Measurements from ENCODE around the gene RFLNA.

GRCh38 chr12:123764777-123765049 is 2.6 kb downstream of the DNAH10 start:
- RRBS, result no CpG with 5 or more reads among the region's 6 CpGs
CAGE:
- cytosol, long polyA plus RNA, result no peak
- long polyA plus RNA, result no peak
- nucleus, long polyA plus RNA, result no peak

DNA sequence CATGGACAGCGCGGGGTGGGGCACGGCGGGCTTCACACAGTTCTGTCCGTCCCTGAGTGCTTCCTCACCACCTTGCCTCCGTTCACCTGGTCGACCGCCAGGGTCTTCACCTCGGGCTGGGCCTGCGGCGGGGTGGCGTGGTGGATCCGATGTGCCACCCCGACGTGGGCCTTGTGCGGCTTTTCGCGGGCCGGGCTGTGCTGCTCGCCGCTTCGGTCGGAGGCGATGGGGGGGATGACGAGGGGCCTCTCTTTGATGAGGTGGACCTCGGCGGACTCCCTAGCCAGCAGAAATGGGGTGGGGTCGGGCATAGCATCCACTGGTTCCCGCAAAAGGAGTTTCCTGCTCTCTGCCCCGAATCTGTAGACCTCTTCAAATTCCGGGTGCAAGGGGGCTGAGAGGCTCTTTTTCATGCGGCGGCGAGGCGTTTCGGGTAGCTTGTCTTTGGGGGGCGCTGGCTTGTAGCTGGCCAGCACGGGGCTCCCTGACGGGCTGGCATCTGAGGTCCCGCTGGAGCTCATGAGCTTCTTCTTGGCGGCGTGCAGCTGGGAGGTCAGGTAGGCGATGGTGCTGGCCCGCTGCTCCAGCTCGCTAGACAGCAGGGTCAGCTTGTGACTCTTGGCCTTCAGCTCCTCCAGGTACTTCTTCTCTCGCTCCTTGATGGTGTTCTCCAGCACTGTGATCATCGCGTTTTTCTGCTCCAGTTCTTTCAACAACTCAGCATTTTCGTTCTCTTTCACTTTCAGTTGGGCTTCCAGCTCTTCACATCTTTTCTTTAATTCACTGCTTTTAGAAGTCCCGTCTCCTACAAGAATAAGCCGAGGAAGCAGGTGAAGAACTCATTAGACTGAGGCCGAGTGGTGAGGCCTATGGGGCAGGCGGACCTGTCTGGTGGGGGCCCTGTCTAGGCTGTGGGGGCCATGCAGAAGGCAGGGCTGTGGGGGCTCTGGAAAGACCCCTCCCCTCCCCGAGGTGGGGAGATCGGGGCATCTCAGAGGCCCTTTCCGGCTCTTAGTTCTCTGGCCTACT is 35.3 kb downstream of the CCDC92 start:
- RRBS, result no CpG with 5 or more reads among the region's 56 CpGs
CAGE:
- cytosol, long polyA plus RNA, result no peak
- long polyA plus RNA, result no peak
- nucleus, long polyA plus RNA, result no peak

DNA sequence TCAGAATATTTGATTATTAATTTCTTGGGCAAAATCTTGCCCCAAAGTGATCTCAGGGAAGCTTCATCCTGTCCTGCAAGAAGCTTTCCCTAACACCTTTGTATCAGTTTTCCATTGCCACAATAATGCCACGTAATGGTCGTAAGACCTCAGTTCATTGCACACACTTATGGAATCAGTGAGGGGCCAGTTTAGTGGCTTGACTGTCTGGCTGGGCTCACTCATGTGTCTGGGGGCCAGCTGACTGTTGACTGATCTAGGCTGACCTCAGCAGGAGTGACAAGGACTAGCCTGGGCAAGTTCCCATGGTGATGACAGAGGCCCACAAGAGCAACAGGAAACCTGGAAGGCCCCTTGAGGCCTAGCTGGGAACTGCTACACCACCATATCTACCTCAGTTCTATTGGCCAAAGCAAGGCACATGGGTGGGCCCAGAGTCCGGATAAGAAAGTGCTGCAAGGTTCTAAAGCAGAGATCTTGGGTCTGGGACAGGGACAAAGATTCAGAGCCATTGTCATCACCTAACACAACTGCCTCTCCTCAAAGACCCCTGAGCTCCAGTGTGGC is 21.3 kb upstream of the RFLNA start:
- RRBS, result no CpG with 5 or more reads among the region's 3 CpGs
CAGE:
- cytosol, long polyA plus RNA, result no peak
- long polyA plus RNA, result no peak
- nucleus, long polyA plus RNA, result no peak

GRCh38 chr12:124294793-124296042 is at the start of gene RFLNA:
RFLNA (plus strand) TSS chr12:124295093.
- RRBS, result 2% methylated on average over 59 of the region's 120 CpGs
CAGE:
- cytosol, long polyA plus RNA, result no peak
- long polyA plus RNA, result no peak
- nucleus, long polyA plus RNA, result no peak

- RRBS, result no CpG with 5 or more reads among the region's 6 CpGs
CAGE:
- cytosol, long polyA plus RNA, result no peak
- long polyA plus RNA, result no peak
- nucleus, long polyA plus RNA, result no peak
These were observed 127.0 kb downstream of the RFLNA start for GRCh38 chr12:124421970-124422185.

DNA sequence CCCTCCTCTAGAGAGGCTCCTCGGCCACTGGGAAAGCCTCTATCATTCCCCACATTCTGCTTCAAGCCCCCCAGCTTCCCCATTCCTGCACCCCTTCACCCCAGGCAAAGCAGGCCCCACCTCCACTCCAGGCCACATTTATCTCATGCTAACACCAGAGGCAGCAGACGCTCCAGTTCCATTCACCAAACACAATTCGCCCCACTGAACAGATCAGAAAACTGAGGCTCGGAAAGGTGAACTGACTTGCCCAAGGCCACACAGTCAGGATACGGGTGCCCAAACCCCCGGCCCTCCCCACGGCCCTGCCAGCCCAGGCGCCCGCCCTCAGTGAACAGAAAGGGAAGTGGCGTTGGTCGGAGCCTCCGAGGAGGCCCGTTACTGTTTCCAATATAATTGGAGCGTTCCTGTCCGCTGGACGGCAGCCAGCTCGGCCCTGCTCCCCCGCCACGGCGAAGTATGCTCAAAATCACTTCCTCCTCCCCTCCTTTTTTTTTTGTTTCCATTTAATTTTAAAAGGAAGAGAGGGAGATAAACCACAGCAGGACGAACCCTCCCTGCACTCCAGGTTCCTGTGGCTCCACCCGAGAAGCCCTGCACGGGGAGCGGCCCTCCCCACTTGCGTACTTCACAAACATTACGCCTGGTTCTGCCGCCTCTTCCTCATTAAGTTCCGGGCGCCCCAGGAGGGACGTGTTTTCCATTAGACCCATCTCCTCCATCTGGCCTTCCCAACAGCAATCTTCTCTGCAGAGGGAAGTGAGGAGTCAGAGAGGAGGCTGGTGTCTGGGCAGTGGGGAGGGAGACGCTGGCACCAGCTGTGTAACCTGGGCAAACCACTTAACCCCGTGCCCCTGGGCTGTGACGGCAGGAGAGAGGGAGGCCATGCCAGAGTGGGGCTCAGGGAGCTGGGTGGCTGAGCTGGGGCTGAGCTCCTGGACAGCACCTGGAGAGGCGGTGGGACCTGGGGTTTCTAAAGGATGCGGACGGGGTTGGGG is 61.1 kb downstream of the NCOR2 start:
- RRBS, result no CpG with 5 or more reads among the region's 36 CpGs
CAGE:
- cytosol, long polyA plus RNA, result no peak
- long polyA plus RNA, result no peak
- nucleus, long polyA plus RNA, result no peak

GRCh38 chr12:124509594-124510254 is 57.7 kb downstream of the NCOR2 start:
- RRBS, result no CpG with 5 or more reads among the region's 15 CpGs
CAGE:
- cytosol, long polyA plus RNA, result no peak
- long polyA plus RNA, result no peak
- nucleus, long polyA plus RNA, result no peak

GRCh38 chr12:124545588-124546230 is 21.7 kb downstream of the NCOR2 start:
- RRBS, result 68% methylated on average over 2 of the region's 18 CpGs
CAGE:
- cytosol, long polyA plus RNA, result no peak
- long polyA plus RNA, result no peak
- nucleus, long polyA plus RNA, result no peak

DNA sequence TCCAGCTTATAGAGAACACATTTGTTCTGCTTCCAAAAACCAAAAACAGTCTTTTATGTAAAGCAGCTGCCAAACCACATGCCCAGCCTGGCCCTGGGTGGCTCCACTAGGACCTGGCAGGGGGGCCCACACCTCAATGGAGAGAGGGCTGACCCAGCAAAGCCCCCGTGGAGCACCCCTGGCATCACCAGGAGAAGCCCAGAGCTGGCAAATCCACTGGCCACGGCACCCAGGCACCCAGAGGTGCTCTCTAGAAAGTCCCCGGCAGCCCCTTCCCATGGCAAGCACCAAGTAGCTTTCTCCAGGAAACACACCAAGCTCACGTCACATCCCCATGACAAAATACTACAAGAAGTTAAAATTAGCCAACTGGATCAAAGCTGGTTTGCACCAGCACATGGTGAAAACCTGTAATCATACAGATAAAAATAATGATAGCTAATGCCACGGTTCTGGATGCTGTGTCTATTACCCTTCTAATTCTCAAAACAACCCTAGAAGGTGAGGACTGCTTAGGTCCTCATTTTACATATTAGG is 16.7 kb downstream of the NCOR2 start:
- RRBS, result no CpG with 5 or more reads among the region's 5 CpGs
CAGE:
- cytosol, long polyA plus RNA, result no peak
- long polyA plus RNA, result no peak
- nucleus, long polyA plus RNA, result no peak

- RRBS, result 23% methylated on average over 2 of the region's 14 CpGs
CAGE:
- cytosol, long polyA plus RNA, result no peak
- long polyA plus RNA, result no peak
- nucleus, long polyA plus RNA, result no peak
These were observed 3.0 kb downstream of the NCOR2 start for GRCh38 chr12:124564386-124564885.

DNA sequence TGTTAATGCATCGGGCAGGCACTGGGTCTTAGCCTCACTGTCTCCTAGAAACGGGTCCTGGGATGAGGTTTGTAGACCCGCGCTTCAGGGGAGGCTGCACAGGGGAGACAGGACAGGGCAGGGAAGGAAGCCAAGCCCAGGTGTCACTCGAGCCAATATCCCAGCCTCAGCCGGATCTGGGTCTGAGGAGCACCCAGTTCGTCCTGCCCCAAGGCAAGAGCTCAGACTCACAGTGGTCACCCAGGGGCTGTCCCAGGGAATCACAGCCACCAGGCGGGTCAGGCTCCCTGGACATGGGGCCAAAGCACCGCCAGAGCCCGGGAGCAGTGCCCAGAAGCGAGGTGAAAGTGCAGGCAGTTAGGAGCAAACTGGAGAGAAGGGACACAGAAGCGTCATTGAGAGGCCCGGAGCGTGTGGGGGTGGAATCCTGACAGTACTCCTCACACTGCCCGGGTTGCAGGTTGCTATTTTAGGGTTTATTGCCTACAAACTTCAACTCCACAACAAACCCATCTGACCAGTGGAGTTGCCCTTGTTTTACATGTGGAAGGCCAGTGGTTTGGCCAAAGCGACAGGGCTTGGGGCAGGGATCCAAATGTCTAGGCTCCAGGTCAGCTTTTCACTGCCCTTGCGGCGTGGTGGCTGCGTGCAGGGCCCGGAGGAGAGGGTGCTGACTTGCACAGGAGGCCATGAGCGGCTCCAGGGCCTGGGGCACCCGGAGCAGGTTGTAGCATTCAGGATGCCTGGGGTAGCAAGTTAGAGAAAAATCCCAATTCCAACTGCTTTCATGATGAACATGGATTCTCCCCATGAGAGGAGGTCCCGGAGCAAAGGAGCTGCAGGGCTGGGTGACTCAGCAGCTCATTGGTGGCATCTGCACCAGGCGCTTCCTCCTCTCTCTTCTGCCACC is 112.2 kb upstream of the NCOR2 start:
- RRBS, result 88% methylated on average over 7 of the region's 24 CpGs
CAGE:
- cytosol, long polyA plus RNA, result no peak
- long polyA plus RNA, result no peak
- nucleus, long polyA plus RNA, result no peak

- RRBS, result no CpG with 5 or more reads among the region's 19 CpGs
CAGE:
- cytosol, long polyA plus RNA, result no peak
- long polyA plus RNA, result no peak
- nucleus, long polyA plus RNA, result no peak
These were observed 113.9 kb upstream of the NCOR2 start for GRCh38 chr12:124681114-124681825.

GRCh38 chr12:124736985-124737424 is 126.7 kb downstream of the SCARB1 start:
- RRBS, result no CpG with 5 or more reads among the region's 8 CpGs
CAGE:
- cytosol, long polyA plus RNA, result no peak
- long polyA plus RNA, result no peak
- nucleus, long polyA plus RNA, result no peak

- RRBS, result no CpG with 5 or more reads among the region's 14 CpGs
CAGE:
- cytosol, long polyA plus RNA, result no peak
- long polyA plus RNA, result no peak
- nucleus, long polyA plus RNA, result no peak
These were observed 121.7 kb downstream of the SCARB1 start for GRCh38 chr12:124741851-124742497.

GRCh38 chr12:124742498-124743122 is 121.1 kb downstream of the SCARB1 start:
- RRBS, result 93% methylated on average over 4 of the region's 22 CpGs
CAGE:
- cytosol, long polyA plus RNA, result no peak
- long polyA plus RNA, result no peak
- nucleus, long polyA plus RNA, result no peak

- RRBS, result 81% methylated on average over 2 of the region's 26 CpGs
CAGE:
- cytosol, long polyA plus RNA, result no peak
- long polyA plus RNA, result no peak
- nucleus, long polyA plus RNA, result no peak
These were observed 5.4 kb upstream of the SCARB1 start for GRCh38 chr12:124868746-124869810.

DNA sequence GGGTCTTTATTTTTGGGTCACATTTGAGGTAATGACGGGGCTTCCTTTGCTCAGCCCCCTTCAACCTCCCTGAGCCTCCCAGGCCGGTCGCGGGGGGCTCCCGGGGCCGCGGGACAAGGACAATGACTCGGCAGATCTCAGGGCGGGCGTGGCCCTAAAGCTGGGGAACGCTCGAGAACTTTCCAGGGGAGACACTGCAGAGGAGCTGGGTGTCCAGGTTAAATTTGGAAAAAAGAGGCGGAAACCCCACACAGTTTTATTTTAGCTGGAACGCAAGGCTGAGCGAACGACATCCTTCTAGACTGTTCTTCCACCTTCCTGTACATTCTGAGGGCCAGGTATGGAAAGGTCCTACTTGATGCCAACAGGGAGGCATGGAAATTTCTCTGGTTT is 726 bp upstream of the UBC start:
- RRBS, result no CpG with 5 or more reads among the region's 16 CpGs
CAGE:
- cytosol, long polyA plus RNA, result no peak
- long polyA plus RNA, result no peak
- nucleus, long polyA plus RNA, result no peak

DNA sequence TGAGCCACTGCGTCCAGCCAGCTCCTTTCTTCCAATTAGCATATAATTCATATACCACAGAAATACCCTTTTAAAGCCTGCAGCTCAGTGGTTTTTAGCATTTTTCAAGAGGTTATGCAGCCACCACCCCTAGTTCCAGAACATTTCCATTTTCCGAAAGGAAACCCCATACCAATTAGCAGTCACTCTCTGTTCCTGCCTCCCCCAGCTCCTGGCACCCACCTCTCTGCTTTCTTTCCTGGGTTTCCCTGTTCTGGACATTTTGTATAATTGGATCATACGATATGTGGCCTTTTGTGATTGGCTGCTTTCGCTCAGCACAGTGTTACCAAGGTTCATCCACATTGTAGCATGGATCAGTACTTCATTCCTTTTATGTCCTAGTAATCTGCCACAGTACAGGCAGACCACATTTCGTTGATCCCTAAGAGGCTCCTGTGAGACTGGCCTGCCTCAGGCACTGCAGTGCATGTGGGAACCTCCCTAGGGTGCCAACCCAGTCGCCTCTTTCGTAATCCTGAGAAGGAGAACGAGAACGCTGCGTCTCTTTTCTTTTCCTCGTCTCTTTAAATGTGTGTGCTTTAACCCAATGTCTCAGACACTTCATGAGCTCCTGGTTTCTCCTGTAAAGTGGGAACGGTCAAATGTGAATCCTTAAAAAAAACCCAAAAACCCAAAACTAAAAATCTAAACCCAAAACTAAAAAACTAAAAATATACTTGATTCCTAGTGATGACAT is 14.6 kb downstream of the AACS start:
- RRBS, result no CpG with 5 or more reads among the region's 12 CpGs
CAGE:
- cytosol, long polyA plus RNA, result no peak
- long polyA plus RNA, result no peak
- nucleus, long polyA plus RNA, result no peak

DNA sequence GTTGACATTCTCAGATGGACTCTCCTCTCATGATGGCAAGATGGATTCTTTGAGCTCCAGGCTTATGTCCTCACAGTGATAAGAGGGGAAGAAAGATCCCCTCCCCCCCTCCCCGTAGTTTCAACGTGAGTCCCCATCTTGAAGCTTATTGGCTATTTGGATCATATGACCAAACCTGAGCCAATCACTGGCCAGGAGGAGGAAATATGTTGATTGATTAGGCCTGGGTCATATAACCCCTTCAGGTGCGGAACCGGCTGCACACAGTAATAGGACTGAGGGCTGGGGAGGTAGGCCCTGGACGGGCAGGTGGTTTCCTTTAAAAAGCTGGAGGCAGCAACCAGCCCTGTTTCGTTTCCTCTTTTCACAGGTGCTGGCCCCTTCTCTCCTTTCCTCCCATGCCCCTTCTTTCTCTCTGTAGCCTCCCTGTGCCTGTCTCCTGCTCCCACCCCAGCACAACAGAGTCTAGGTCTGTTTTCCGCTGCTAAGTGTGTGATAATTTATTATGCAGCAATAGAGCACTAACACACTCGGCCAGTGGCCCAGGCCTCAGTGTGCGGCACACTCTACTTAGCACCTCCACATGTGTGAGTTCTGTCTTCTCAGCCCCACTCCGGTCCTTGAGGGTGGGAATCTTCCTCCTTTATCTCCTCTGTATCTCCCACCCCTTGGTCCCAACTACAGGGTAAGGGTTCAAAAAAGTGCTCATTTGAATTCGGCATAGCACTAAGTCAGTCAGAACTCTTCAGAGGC is 36.4 kb upstream of the TMEM132B start:
- RRBS, result no CpG with 5 or more reads among the region's 11 CpGs
CAGE:
- cytosol, long polyA plus RNA, result no peak
- long polyA plus RNA, result no peak
- nucleus, long polyA plus RNA, result no peak

GRCh38 chr12:125689531-125689730 is 503.2 kb downstream of the TMEM132B start:
- RRBS, result no CpG with 5 or more reads among the region's 3 CpGs
CAGE:
- cytosol, long polyA plus RNA, result no peak
- long polyA plus RNA, result no peak
- nucleus, long polyA plus RNA, result no peak